NB4 (cell line): ENCODE measurements around the gene MYB.

DNA sequence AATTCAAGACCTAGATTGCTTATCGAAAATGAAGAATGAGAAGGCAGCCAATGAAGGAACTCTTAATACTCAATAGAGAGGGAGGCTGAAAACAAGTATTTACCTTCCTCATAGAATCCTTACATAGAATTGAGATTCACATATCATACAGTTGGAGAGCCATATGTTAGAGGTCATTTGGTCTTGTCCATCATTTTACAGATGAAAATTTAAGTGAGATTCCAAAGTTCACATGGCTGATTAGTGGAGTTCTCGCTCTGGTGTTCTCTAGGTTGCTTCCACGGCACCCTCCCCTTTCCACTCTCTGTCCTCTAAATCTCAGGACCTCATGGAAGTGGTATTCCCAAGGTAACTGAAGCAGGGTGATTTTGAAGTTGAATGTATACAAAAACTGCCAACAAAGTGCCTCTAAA is 39.5 kb downstream of the HBS1L start:
- RRBS: no CpG with 5 or more reads among the region's 3 CpGs

GRCh38 chr6:135021931-135022892 is 32.4 kb downstream of the HBS1L start:
- RRBS: no CpG with 5 or more reads among the region's 3 CpGs

- RRBS: no CpG with 5 or more reads among the region's 6 CpGs
These were observed 23.8 kb downstream of the HBS1L start for GRCh38 chr6:135030653-135031373.

GRCh38 chr6:135181026-135182123 is at the start of gene MYB:
Gene MYB, plus strand, starts transcription at chr6:135181308.
- RRBS: 1% methylated on average over 60 of the region's 101 CpGs

DNA sequence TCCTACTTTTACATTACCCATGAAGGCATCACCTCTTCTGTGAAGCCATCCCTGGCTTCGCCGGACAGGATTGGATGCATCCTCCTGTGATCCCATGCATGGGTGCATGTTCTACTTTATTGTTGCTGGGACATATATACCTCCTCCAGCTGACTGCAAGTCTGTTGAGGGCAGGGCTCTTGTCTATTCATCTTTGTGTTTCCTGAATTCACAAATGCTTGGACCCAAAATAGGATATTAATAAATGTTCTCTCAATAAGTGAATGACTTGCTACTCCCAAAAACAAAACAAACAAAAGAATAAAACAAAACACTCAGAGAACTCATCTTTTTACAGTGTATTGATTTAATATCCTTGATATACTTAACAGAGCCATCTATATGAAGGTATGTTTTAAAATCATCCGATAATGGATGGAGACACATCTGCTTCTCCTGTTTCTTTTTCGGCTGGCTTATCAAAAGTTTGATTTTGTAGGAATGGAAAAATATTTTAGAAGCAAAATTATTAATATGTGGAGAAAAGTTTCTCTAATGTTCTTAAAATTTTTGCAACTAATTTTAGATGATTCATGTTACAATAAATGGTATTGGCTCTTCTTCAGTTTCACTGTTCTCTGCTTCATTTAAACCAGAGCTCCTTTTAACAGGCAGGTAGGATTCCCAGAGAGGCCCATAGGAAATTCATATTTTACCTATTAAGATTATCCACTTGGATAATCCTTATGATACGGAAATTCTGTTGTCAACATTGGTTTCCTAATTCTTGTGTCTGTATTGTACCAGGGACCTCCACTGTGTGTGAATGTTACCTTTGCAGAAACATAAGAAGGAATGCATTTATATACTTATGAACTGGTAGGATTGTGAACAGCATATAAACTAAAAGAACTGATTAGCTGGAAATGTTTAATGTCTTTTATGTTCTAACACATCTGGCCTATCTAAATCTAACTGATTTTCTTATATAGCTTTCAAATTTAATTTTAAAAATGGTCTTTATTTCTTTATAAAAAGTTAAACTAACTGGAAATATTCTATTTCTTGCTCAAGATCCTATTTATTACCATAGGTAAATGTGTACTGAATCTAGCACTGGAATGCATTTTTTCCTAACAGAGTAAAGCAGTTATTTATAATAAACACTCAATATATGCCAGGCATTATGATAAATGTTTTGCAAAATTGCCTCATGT is 5.6 kb downstream of the MYB start:
- RRBS: no CpG with 5 or more reads among the region's 5 CpGs

- RRBS: no CpG with 5 or more reads among the region's 11 CpGs
These were observed 36.3 kb downstream of the MYB start for GRCh38 chr6:135217054-135218216.

DNA sequence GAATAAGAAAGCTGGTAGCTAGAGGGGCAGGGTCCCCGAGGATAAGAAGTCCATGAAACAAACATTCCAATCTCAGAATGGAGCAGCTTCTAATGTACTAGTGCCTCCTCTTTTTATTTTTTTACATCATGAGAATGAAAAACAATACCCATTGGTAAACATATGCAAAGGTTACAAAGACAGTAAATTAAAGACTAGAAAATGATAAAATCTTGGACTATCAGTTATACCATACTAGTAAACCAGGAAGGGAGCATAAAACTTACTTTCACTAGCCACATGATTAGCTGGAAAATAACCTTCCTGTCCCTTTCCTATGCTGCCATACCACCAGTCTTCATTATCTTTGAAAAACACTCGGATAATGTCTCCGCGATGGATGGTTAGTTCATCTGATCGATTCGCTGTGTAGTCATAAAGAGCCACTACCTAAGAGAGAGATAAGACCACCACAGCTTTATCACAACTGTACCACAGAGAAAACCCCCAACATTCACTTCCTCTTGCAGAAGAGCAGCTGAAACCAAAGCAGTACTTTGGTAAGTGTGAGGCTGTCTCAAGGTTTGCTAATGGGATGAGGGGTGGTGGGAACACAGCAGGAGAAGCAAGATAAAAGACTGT is 141.9 kb downstream of the MYB start:
- RRBS: no CpG with 5 or more reads among the region's 6 CpGs

- RRBS: no CpG with 5 or more reads among the region's 2 CpGs
These were observed 53.2 kb downstream of the PDE7B start for GRCh38 chr6:135904614-135905186.

GRCh38 chr6:135921106-135921550 is 69.6 kb downstream of the PDE7B start:
- RRBS: no CpG with 5 or more reads among the region's 3 CpGs

- RRBS: no CpG with 5 or more reads among the region's 2 CpGs
These were observed 182.5 kb downstream of the MTFR2 start for GRCh38 chr6:136067589-136068015.

- RRBS: no CpG with 5 or more reads among the region's 5 CpGs
These were observed 13.4 kb downstream of the BCLAF1 start for GRCh38 chr6:136276012-136276970.

- RRBS: no CpG with 5 or more reads among the region's 18 CpGs
These were observed 220 bp downstream of the BCLAF1 start for GRCh38 chr6:136289521-136289731.

DNA sequence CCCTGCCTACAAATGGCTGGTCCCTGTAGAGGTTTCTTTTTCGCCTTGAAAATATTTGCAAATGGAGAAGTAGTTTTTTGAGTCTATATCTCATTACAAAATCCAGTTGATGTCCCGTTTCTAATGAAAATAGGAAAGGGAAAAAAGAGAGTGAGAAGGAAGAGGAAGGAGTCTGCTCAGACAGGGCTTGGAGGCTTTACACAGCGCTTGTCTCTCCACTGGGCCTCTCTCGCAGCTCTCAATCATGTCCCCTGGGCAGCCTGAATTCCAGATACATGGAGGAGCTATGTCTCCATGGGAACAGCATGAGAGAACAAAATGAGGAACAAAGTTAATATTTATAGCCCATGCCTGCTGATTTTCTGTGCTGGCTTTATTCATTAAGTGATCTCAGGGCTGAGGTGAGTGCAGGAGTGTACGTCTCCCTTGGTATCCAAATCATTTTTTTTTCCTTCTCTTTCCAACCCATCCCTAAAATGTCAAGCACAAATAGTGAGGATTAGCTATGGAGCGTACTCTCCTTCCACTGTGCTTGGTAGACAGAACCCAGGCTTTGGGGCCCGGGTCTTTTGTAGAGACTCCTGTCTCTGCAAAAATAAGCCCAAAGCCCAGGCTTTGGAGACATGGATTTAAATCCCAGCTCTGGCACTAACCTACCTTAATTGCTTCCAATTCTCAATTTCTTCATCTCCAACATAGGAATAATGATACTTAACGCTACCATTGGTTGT is 35.4 kb upstream of the BCLAF1 start:
- RRBS: no CpG with 5 or more reads among the region's 8 CpGs

DNA sequence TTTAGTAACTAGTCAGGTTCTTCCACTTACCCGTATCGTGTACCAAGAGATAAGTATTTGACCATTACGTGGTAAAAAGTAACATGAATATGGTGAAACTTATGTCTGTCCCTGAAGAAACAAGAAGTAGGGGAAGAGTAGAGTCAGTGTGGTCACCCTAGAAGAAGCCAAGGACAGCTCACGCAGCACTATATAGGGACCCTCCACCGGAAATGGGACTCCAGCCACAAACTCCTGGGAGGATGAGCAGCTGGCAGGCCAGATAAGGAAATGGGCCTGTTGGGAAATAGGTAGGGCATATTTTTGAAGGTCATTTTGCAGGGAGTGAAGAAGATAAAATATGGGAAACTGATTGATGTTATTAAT is 123.2 kb downstream of the MAP7 start:
- RRBS: no CpG with 5 or more reads among the region's 5 CpGs

- RRBS: no CpG with 5 or more reads among the region's 5 CpGs
These were observed 39.5 kb downstream of the MAP7 start for GRCh38 chr6:136510643-136511111.

DNA sequence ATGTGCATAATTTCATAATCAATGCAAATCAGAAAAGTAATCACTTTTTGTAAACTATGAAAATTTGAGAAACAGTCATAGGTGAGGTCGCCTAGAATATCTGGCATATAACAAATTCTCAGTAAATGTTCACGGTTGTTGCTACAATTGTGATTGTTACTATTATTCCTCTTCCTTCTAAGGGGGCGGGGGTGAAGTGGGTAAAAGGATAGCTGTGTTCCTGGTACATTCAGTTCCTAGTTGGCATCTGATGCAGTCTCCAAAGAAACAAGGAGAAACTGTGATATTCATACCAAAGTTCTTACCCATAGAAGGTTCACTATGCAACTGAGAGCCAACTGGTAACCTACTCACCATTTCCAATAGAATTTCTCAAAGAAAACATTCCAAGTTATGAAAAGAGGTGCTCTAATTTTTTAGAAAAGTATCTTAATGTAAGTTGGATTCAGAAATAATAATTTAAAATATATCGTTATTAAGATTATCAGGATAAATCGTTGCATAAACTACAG is 13.2 kb upstream of the MAP7 start:
- RRBS: no CpG with 5 or more reads among the region's 5 CpGs

DNA sequence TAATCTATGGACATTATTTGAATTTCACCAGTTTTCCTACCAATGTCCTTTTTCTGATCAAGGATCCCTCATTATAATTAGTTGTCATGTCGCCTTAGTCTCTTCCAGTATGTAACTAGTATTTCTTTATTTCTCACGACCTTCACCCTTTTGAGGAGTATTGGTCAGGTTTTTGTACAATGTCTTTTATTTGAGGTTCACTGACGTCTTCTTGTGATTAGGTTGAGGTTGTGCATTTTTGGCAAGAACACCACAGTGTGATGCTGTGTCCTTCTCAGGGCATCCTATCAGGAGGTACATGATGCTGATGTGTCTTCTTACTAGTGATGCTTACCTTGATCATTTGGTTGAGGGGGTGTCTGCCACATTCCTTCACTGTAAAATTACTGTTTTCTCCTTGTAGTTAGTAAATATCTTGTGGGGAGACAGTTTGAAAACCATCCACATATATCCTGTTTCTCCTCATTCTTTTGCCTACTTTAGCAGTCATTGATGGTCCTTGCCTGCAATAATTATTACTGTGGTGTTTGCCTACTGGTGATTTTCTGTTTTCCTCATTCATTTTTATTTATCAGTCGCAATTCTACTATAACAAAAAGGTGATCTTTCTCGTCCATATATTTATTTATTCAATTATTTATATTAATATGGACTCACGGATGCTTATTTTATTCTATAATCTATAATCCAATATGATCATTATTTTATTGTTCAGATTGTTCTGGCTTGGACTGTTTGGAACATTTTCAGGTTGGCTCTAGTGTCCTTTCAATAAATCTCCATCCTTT is 25.5 kb upstream of the MAP7 start:
- RRBS: no CpG with 5 or more reads among the region's 6 CpGs

GRCh38 chr6:136646978-136648005 is 97.1 kb upstream of the MAP7 start:
- RRBS: no CpG with 5 or more reads among the region's 12 CpGs

- RRBS: no CpG with 5 or more reads among the region's 11 CpGs
These were observed 38.7 kb downstream of the MAP3K5 start for GRCh38 chr6:136753416-136754147.

- RRBS: no CpG with 5 or more reads among the region's 9 CpGs
These were observed 8.5 kb downstream of the MAP3K5 start for GRCh38 chr6:136783588-136784306.